Liver (tissue), 9 donors: ENCODE measurements around a stretch of chr6.

GRCh38 chr6:13413952-13414703 lies 73.3 kb downstream of the GFOD1 start:
- PRO-cap, 5 experiments, result no peak in any of the 5 experiments
- RAMPAGE, long total RNA, 2 experiments, result no peak in any of the 2 experiments
- RRBS, result no CpG with 5 or more reads among the region's 7 CpGs

DNA sequence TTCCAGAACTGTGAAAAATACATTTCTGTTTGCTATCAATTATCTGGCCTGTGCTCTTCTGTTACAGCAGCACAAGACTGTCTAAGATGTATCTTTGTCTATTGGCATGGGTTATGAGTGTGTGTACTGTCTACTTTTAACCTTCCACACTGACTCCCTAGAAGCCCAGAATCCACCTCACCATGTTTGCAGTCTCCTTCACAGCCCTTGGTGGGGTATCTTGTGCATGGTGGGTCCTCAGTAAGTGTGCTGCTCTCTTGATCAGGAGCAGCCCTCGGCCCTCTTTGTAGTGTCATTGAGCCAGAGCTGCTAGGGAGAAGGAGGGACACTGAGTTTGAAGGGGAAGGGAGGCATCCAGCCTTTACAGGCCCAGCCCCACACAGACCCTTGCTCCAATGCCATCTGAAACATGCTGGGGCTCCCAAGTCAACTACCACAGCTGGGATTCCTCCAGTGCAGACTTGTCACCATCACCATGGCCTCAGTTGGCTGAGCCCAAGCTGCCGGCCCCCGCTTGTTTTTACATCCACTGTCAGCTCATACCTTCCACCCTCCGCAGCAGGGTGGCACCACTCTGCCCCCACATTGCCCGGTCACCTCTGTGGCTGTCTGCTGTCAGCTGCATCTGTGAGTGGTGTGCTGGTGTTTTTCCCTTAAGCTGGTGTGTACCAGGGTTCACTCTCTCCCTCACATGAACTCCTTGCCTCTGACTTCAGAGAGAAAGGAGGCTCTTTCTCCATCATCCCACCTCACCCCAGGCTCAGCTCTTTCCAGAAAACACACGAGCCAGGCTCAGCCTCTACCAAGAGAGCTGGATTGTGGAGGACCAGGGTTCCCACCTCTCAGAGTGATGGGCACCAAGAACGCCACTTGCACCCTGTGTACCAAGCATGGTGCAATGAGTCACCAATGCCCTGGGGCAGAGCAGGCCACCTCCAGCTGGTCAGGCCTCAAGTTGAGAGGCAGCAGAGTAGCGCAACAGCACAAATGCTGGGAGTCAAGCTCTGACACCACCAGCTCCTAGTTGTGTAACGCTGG lies 26.1 kb downstream of the GFOD1 start:
- PRO-cap, 5 experiments, result no peak in any of the 5 experiments
- RAMPAGE, long total RNA, 2 experiments, result no peak in any of the 2 experiments
- RRBS, result no CpG with 5 or more reads among the region's 9 CpGs

DNA sequence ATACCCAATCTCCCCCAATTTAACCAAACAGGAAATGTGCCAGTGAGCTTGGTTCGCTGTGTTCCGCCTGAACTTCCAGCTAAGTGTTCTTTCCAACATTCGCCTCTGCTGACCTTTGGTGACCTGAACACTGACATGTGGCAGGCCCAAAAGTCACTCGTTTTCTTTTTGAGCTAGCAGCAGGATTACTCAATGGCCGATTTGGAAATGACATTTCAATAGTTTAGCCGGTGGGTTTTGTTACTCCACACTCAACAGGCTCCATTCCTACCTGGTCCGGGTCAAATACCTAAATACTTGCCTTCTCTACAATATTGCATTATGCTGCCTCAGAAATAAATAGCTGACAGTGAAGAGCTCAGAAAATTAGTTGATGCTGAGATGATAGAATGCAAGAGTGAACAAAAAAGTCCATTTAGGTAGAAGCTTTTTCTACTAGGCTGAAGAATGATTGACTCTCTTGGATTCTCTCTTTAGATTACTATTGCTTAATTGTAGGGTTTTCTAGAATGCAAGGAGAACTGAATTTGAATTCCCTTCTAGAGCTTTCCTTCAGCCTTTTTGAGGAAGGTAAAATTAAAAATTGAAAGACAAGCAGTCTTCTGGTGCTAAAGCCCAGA lies 12.4 kb upstream of the SIRT5 start:
- PRO-cap, 5 experiments, result peak in 2 of 5 experiments; most common plus-strand start position 221 of the sequence (in 1); most common minus-strand start position 69 of the sequence (in 1)
- RAMPAGE, long total RNA, 2 experiments, result no peak in any of the 2 experiments
- RRBS, result 14% methylated on average over 1 of the region's 7 CpGs

GRCh38 chr6:13689516-13690392 lies 21.9 kb downstream of the RANBP9 start:
- PRO-cap, 5 experiments, result no peak in any of the 5 experiments
- RAMPAGE, long total RNA, 2 experiments, result no peak in any of the 2 experiments
- RRBS, result no CpG with 5 or more reads among the region's 7 CpGs

GRCh38 chr6:13802115-13802597 lies 12.2 kb downstream of the MCUR1 start:
- PRO-cap, 5 experiments, result no peak in any of the 5 experiments
- RAMPAGE, long total RNA, 2 experiments, result no peak in any of the 2 experiments
- RRBS, result 100% methylated on average over 2 of the region's 7 CpGs

- PRO-cap, 5 experiments, result no peak in any of the 5 experiments
- RAMPAGE, long total RNA, 2 experiments, result no peak in any of the 2 experiments
- RRBS, result no CpG with 5 or more reads among the region's 2 CpGs
These were observed 3.3 kb downstream of the MCUR1 start for GRCh38 chr6:13810983-13811437.

DNA sequence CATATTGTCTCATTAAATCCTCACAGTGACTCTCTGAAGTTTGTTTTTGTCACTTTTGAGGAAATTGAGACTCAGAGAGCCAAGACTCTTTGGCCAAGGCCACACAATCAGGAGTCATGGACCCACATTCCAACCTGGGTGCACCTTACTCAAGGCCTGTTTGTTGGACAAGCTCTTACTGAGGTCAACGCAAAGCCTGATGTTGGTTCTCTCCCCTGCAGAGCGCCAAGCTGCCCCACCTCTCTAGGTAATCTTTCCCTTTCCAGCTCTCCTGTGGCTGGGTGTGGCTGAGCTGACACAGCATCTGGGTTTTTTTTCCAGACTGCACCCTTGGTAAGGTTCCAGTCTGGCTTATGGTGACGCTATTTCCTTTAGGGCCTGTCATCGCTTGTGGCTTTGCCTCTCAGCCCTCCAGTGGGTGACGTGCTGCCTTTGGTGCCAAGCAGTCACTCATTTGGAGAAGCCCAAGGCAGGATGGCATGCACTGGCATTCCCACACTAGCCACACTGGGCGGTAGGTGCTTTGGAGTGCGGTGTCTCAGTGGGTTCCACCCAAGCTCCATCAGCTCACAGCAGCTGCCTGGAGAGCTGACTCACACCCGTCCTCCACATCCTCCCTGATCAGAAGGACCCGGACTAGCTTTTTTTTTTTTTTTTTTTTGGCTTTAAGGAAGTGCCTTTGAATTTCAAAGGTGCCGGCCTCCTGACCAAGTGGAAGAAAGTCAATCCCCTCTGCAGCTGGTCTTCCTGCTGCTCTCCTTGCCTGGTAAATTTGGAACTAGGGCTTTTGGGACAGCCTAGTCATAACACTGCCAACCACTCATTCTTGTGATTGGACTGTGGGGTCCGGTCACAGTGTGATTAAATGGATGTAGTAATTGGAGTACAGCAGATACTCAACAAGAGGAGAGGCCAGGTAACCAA lies 153.4 kb downstream of the CD83 start:
- PRO-cap, 5 experiments, result no peak in any of the 5 experiments
- RAMPAGE, long total RNA, 2 experiments, result no peak in any of the 2 experiments
- RRBS, result no CpG with 5 or more reads among the region's 11 CpGs

GRCh38 chr6:14402191-14402514 lies 284.6 kb downstream of the CD83 start:
- PRO-cap, 5 experiments, result peak in 1 of 5 experiments; most common plus-strand start chr6:14402311 (in 1)
- RAMPAGE, long total RNA, 2 experiments, result no peak in any of the 2 experiments
- RRBS, result no CpG with 5 or more reads among the region's 1 CpG

GRCh38 chr6:14656302-14656714 lies 538.7 kb downstream of the CD83 start:
- PRO-cap, 5 experiments, result no peak in any of the 5 experiments
- RAMPAGE, long total RNA, 2 experiments, result no peak in any of the 2 experiments
- RRBS, result no CpG with 5 or more reads among the region's 2 CpGs

- PRO-cap, 5 experiments, result peak in 1 of 5 experiments; most common plus-strand start chr6:14661440 (in 1)
- RAMPAGE, long total RNA, 2 experiments, result no peak in any of the 2 experiments
- RRBS, result no CpG with 5 or more reads among the region's 8 CpGs
These were observed 543.5 kb downstream of the CD83 start for GRCh38 chr6:14660911-14661685.

DNA sequence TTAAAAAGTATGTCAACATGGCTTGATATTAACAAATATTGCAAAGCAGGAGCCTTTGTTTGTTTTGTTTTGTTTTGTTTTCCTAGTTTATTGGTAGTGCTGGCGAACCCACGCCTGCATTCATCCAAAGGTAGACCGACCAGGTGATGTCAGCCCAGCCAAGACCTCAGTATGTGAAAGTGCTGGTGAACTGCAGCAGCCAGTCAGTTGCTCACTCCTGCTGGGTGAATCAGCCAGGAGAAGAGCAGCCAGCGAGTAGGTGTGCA lies 487.2 kb upstream of the JARID2 start:
- PRO-cap, 5 experiments, result peak in 2 of 5 experiments; most common plus-strand start position 169 of the sequence (in 2)
- RAMPAGE, long total RNA, 2 experiments, result no peak in any of the 2 experiments
- RRBS, result no CpG with 5 or more reads among the region's 4 CpGs

DNA sequence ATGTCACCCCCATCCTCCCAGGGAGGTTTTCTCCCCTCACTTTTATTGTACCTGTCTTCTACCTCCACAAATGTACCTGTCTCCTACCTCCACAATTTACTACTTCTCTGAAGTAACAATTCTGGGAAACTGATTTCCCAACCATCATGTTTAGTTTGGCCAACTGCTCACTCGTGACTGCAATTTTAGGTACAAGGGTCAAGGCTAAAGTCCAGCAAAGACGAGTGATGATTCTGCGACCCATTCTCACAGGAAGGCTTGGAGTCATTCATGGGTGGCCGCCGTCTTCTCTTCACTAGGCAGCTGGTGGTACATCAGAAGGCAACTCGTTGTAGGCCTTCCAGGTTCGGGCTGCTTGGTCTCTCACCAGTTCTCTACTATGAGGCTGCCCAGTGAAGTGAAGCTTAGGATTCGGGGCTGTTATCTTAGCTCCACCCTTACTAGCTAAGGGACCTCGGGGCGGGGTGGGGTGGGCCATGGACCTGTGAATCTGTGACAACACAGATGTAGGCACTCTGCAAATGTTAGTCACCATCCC lies 483.7 kb upstream of the JARID2 start:
- PRO-cap, 5 experiments, result no peak in any of the 5 experiments
- RAMPAGE, long total RNA, 2 experiments, result no peak in any of the 2 experiments
- RRBS, result no CpG with 5 or more reads among the region's 10 CpGs

DNA sequence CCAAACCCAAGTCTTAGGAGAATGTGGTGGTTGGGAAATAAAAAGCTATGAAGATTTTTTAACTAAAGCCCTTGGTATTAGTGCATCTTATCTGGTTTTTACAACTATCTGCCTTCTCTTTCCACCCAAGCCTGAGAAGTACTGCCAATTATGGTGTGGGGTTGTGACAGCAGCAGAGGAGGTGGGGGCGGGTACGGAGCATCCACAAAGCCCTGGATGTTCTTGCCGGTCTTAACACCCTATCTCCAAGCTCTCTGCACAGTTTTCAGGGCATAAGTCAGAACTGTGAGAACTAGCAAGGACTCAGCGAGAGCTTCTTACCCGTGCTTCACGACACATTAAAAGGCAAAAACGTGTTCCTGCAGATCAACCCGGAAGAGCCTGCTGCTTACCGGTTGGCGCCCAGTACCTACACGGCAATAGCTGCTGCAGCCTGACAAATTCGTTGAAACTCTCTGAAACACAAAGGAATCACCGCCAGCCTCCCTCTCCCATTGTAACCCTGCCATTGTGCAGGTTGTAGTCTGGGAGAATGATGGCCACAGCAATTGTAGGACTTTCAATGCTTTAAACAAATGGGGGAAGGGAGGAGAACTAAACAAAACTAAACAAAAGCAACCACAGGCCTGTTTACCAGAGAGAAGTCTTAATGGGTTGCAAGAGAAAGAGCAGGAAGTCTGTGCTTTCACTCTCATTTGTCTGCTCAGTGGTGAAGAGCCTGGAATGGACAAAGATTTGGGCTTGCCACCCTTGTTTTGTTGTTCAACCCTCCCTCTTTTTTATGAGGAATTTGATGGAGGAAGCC lies 461.1 kb upstream of the JARID2 start:
- PRO-cap, 5 experiments, result no peak in any of the 5 experiments
- RAMPAGE, long total RNA, 2 experiments, result no peak in any of the 2 experiments
- RRBS, result no CpG with 5 or more reads among the region's 13 CpGs

- PRO-cap, 5 experiments, result no peak in any of the 5 experiments
- RAMPAGE, long total RNA, 2 experiments, result no peak in any of the 2 experiments
- RRBS, result no CpG with 5 or more reads among the region's 5 CpGs
These were observed 374.6 kb upstream of the JARID2 start for GRCh38 chr6:14871228-14871635.

- PRO-cap, 5 experiments, result peak in 3 of 5 experiments; most common minus-strand start chr6:14877401 (in 2)
- RAMPAGE, long total RNA, 2 experiments, result no peak in any of the 2 experiments
- RRBS, result no CpG with 5 or more reads among the region's 11 CpGs
These were observed 368.9 kb upstream of the JARID2 start for GRCh38 chr6:14876649-14877768.

DNA sequence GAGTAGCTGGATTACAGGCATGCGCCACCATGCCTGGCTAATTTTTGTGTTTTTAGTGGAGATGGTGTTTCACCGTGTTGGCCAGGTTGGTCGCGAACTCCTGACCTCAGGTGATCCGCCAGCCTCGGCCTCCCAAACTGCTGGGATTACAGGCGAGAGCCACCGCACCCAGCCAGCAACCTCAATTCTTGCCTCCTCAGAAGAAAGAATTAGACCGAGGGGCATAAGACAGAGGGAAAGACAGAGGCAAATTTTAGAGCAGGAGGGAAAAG lies 259.8 kb upstream of the JARID2 start:
- PRO-cap, 5 experiments, result no peak in any of the 5 experiments
- RAMPAGE, long total RNA, 2 experiments, result no peak in any of the 2 experiments
- RRBS, result no CpG with 5 or more reads among the region's 9 CpGs

GRCh38 chr6:15246951-15247407 lies 1.1 kb downstream of the JARID2 start:
- PRO-cap, 5 experiments, result no peak in any of the 5 experiments
- RAMPAGE, long total RNA, 2 experiments, result no peak in any of the 2 experiments
- RRBS, result no CpG with 5 or more reads among the region's 10 CpGs

GRCh38 chr6:15256621-15257015 lies 10.7 kb downstream of the JARID2 start:
- PRO-cap, 5 experiments, result no peak in any of the 5 experiments
- RAMPAGE, long total RNA, 2 experiments, result no peak in any of the 2 experiments
- RRBS, result no CpG with 5 or more reads among the region's 6 CpGs

- PRO-cap, 5 experiments, result no peak in any of the 5 experiments
- RAMPAGE, long total RNA, 2 experiments, result no peak in any of the 2 experiments
- RRBS, result no CpG with 5 or more reads among the region's 8 CpGs
These were observed 20.3 kb downstream of the JARID2 start for GRCh38 chr6:15266146-15266666.

DNA sequence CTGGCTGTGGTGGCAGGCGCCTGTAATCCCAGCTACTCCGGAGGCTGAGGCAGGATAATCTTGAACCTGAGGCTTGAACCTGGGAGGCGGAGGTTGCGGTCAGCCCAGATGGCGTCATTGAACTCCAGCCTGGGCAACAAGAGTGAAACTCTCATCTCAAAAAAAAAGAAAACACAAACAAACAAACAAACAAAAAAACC lies 41.0 kb downstream of the JARID2 start:
- PRO-cap, 5 experiments, result no peak in any of the 5 experiments
- RAMPAGE, long total RNA, 2 experiments, result no peak in any of the 2 experiments
- RRBS, result no CpG with 5 or more reads among the region's 5 CpGs